Measurements from ENCODE around the gene BCAR3.

DNA sequence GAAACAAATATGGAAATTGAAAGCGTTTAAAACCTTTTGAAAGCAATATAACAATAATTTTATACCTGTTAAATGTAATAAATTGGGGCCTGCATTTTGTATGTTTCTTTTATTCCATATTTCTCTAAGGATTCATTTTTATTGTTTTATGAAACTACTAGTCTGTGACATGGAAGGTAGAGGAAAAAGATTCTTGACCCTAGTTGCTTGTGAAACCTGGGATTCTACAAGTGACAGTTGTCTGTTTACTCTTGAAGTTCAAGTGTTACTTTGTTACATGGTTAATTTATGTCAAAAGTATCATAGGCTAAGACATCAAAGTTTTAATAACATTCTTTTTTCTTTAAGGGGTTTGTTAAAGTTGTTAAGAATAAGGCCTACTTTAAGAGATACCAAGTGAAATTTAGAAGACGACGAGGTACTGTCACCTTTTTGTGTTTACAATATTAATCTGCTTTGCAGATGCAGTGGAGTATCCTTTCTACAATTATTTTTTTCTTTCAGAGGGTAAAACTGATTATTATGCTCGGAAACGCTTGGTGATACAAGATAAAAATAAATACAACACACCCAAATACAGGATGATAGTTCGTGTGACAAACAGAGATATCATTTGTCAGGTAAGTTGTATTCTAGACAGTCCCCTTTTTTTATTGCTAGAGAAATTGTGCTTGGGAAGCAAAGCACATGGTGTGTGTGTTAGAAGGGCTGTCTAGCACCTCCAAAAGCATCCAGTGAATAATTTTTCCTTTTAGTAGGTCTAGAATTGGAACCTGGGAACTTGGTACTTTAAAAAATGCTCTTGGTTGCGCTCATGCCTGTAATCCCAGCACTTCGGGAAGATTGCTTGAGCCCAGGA is 1.4 kb downstream of the RPL5 start:
- PRO-cap = no peak

- PRO-cap = no peak
Measured at GRCh38 chr1:92836867-92837771, 5.3 kb downstream of the RPL5 start.

DNA sequence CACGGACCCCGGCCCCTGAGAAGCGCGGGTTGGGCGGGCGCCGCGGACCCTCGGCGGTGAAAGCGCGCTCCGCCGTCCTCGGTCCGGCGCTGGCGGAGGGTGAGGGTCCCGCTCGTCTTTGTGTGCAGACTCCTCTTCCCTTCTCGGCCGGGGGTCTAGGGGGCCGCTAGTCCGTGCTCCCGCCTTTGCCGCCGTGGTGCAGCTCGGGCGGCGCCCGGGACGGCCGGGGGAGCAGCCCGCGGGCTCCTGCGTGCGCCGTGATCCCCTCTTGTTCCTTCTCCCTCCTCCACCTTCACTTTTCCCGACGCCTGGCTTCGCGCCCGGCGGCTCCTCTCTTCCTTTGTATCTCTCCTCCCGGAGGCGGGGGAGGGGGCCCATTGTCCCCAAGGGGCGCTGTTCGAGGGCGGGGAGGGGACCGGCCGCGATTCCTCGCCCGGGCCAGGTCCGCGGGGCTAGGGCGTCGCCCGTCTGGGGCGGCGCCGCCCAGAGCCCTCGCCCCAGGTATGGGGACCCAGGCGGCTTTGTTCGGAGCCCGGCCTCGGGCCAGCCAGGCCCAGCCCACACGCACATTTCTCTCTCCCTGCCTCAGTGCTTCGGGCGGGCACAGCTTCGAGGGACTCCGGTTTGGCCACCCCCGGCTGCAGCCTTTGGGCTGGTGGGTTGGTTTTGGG is 548 bp downstream of the FNBP1L start:
- PRO-cap = bidirectional peak, plus-strand start at position 415 of the sequence, minus-strand start at position 362 of the sequence

GRCh38 chr1:93584224-93585021 is 97.2 kb downstream of the BCAR3 start:
- PRO-cap = no peak

GRCh38 chr1:93592889-93593297 is 88.7 kb downstream of the BCAR3 start:
- PRO-cap = no peak

- PRO-cap = no peak
Measured at GRCh38 chr1:93612151-93612840, 69.3 kb downstream of the BCAR3 start.

- PRO-cap = no peak
Measured at GRCh38 chr1:93676409-93676974, 5.1 kb downstream of the BCAR3 start.

GRCh38 chr1:93681504-93682452 is at the start of gene BCAR3:
Gene BCAR3 (minus strand): TSS chr1:93681837.
- PRO-cap = no peak

DNA sequence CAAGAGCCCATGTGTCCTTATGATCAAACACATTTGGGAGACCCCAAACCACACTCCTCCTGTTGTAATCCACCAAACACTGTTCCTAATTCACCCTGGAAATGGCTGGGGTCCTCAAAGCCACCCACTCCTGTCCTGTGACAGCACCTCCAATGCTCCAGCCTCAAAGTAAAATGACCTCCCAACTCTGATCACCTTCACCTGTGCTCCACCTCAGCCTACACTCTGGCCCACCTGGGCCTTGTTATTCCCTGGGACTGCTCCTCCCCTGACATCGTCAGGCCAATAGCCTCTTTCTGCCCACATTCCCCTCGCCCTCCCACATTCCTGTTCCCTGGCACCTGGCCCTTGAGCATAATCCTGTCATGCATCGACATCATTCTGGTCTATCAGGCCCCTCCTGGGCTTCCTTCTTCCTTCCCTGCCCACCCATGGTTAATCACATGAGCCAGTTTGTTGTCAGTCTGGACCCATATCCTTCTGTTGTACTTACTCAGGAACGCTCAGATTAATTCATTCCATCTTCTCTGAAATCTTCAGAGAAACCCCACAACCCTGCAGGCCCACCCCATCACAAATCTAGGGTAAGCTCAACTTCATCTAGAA is 13.2 kb upstream of the BCAR3 start:
- PRO-cap = no peak

DNA sequence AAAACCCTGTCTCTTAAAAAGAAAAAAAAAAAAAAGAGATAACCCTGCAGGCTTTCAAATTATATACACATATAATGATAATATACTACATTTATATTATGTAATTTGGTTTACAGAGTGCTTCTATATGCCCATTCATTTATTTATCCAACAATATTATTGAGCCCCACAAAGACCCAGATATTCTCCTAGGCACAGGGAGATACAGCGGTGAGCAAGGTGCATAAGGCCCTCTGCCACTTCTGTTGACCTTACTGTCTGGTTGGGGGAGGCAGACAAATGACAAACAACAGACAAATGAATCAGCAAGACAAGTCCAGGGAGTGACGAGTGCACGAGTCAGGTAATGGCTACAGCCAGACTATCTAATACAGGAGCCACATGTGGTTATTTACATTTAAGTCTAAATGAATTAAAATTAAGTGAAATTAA is 21.9 kb upstream of the BCAR3 start:
- PRO-cap = no peak

DNA sequence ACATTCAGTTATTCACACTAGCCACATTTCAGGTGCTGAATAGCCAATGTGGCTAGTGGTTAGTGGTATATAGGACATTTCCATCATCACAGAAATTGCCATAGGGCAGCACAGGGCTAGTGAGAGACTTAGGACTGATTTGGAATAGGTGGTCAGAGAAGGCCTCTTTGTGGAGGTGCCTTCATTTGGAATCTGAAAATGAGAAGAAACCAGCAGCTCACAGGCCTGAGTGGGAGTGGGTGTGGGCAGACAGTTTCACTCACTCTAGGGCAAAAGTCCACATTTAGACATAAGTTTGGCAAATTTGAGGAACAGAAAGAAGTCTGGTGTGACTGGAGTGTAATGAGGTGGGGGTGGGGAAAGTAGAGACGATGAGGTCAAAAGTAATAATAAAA is 22.3 kb upstream of the BCAR3 start:
- PRO-cap = no peak

DNA sequence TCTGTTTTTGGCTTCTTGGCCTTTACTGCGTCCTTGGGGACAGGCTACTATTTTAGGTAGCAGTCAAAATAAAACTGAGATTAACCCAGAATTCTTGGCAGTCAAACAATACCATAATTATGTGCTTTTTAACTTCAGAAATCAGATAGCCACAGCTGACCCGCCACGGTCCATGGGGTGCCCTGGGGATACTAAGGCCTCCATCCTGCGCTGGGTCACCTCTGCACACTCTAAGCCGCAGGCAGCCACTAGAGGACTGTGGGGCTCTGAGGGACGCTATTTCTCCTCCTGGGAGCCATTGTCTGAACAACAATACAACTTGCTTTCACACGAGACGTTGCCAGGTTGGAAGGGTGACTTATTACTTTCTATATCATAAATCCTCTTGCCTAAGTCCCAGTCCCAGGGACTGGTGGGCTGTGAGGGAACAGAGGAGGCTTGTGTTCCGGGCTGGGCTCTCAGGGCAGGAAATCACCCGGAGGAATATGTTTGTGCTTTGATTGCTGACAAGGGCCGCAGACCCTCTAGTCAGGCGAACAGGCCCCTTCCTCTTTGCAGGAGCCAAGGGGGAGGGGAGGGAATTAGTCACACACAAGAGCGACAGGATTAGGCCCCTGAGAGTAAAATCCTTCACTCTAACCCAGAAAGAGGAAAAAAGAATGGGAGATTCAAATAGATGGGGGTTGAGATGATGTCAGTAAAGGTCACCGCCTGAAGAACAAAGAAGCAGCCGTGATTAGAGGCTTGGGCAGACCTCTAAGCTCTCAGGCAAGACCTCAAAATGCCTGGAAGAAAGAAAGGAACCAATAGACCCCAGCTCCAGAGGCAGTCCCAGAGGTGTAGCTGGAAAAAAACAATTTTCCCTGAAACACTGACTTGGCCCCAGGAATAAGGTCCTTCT is 40.9 kb upstream of the BCAR3 start:
- PRO-cap = no peak

DNA sequence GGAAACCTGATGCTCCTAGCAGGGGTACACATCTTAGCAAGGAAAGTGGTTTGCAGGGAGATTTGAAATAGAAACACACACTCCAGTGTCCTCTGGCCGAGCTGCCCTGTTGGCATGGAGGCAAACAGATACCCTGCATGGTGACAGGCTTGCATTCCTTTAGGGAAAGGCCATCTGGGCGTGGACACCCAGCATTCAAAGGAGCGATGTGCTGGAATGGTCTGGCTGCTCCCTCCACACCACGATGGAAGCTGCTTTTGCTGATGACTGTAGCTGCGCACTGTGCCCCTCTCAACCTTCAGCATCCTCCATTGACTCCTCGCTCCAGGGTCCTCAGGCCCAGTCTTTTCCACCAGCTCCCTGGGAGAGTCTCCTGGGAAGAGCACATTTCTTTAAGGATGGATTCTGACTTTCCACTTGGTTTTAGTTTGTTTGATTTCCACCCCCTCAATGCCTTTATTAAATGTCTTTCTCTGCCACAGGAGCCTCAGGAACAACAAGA is 41.6 kb upstream of the BCAR3 start:
- PRO-cap = no peak

GRCh38 chr1:93845932-93846940 is 32.8 kb downstream of the DNTTIP2 start:
- PRO-cap = bidirectional peak, plus-strand start at chr1:93846397, minus-strand start at chr1:93846626

DNA sequence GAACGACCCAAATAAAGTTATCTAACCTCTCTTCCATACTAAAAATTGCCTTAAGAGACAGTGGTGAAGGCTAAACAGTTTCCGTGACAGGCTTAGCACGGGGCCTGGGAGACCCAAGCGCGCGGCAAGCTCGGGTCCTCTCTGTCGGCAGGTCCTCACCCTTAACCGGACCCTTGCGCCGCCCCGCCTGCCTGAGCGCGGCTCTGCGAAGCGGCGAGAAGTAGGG is 259 bp downstream of the DNTTIP2 start:
- PRO-cap = no peak

DNA sequence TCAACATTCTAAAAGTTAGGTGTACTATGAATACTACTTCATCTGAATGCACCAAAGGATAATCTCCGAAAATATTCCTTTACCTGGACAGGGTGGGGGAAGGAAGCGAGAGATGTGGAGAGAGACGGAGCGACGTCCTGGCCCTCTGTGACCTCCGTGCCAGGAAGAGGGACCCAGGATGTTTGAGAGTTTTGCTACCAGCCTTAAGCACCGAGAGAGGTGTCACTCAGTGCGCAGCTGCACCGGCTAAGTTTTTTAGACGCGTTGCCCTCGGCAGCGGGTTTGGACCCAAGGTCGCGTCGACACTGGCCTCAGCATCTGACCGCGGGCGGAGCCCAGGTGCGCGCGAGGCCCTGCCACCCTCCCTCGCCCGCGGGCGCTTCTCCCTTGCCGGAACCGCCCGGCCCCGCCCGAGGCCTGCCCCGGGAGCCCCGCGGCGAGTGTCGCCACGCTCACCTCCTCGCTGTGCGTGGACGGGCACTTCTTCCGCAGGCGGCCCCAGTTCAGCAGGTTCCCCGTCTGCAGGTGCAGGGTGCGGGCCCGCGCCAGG is 573 bp downstream of the GCLM start:
- PRO-cap = unidirectional peak, plus-strand start at position 501 of the sequence

GRCh38 chr1:94022332-94022969 is 98.5 kb downstream of the ABCA4 start:
- PRO-cap = no peak

GRCh38 chr1:94039547-94039935 is 81.4 kb downstream of the ABCA4 start:
- PRO-cap = no peak

DNA sequence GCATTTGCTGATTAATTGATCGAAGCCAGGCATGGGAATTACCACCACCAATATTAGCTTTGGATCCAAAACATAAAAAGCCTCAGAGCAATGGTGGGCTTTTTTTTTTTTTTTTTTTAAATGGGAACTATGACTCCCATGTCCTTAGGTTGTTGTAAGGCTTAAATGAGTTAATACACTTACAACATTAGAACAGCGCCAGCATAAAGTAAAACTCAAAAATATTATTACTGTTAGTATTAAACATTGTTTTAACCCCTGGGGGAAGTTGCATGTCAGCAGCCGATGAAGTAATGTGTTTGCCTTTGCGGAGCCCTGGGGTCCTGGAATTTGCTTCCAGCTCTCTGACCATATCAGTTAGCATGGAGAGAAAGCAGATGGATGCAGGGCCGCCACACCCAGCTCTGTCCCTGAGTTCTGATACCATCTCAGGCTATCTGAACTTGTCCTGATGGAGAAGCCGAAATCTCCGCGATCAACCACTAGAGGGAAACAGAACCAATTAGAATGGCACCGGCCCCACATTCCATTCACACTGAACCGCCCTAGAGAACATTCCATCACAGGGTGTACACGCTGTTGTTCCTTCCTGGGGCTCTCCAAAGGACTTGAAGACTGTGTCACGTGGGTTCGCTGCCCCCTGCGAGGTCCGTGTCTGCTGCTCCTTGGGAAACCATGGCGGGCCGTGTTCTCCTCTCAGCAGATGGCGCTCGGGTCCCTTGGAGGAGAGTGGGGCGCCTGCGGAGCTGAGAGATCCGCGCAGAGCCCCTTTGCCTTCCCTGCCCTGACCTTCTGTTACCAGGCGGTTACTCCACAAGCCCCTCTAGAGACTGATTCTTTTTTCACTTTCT is 75.5 kb downstream of the ABCA4 start:
- PRO-cap = no peak

- PRO-cap = no peak
Measured at GRCh38 chr1:94125973-94126261, 5.0 kb upstream of the ABCA4 start.

All from SEM (cell line).